ENCODE results near the gene COA5.

- PRO-cap, result no peak
Observed at GRCh38 chr2:97194668-97195123, 81.7 kb downstream of the ANKRD36 start.

GRCh38 chr2:97781843-97782175 lies 68.4 kb downstream of the ZAP70 start:
- PRO-cap, result no peak

DNA sequence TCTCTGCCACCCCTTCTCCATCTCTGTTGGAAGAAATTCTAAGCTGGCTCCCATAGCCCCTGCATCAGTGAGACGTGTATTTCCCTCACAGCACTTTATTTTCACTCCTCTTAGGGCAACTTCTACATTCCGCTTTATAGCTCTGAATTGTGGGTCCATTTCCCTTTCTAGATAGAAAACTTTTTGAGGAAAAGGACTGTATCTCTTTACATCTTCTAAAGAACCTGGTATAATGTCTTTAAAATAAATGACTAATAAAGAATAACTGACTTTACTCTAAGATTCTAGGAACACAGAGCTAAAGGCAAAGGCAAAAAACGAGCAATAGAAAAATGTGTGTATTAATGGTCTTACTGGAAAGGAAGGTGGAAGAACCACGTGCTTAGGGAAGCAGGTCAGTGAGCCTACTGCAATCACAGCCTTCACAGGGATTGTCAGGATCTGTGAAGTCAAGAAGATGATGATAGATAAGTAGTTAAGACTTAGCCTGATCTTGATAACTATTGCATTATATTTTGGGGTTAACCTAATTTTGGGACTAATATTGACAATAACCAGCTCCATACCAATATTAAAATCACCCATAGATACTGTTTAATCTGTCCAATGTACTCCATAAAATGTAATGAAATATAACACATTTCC lies 96.1 kb downstream of the ZAP70 start:
- PRO-cap, result no peak

DNA sequence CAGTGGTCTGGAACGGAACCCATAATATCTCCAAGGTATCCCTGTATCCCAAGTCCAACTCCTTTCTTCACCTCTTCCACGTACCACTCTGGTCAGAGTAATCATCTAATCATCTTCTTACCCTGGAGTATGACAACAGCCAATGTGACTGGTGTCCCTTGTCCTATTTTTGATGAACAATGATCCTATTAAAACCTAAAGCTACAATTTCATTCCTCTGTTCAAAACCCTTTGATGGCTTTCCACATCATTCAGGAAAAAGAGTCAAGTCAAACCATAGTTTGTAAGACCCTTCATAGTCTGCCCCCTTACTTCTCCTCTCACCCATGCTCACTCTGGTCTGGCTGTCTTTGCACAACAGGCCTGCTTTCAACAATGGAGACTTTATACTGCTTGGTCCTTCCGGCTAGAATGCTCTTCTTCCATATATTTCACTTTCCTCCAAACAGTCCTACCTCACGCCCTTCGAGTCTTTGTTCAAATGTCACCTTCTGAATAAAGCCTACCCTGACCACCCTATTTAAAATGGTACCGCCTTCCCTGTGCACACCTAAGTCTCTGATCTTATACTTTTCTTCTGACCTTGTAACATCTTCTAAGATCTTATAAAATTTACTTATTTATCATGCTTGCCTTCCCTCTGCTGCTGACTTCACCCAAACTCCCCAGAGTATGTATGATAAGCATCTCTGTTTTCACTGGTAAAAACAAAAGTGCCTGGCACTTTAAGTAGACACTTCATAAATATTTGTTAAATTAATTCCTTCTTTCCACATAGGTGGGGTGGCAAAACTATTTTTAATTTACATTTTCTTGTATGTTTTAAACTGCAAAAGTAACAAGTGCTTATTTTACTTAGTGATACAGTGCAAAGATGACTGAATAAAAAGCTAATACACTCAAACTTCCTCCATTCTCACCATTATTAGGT lies 141.1 kb downstream of the TMEM131 start:
- PRO-cap, result no peak

DNA sequence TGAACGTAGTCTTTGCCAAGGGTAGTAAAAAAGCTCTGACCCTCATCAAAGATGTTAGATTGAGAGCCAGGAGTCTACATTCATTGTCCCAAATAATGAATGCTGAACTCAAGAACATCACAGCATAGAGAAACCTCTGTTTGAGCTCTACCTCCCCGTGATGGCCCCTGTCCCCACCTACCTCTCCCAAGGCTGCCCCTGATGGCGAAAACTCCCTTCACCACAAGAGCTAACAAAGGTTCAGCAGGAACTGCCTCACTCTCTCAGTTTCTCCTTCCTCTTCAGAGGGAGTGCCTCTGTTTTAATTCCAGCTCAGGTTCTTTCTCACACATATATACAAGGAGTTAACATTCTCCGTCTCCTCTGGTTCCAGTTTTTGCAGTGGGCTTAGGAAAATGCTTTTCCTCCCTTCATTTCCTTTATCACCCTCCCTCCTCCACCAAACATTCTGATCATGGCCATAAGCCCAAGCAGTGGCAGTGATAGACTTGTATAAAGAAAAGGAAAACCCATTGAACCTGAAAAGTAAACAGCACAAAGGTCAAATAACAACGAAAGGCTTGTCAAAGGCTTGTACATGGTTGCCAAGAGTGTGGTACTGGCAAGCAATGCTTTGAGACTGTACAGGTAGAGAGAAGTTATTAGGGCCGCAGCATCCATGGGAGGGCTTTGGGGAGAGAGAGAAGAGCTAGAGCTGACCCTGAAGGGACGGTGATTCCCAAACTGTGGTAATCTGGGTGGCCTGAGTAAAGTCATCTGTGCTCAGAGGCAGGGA lies 2.3 kb upstream of the VWA3B start:
- PRO-cap, result no peak

- PRO-cap, result no peak
Observed at GRCh38 chr2:98162466-98163307, 75.7 kb downstream of the VWA3B start.

GRCh38 chr2:98245117-98245737 lies 101.0 kb upstream of the CNGA3 start:
- PRO-cap, result no peak

DNA sequence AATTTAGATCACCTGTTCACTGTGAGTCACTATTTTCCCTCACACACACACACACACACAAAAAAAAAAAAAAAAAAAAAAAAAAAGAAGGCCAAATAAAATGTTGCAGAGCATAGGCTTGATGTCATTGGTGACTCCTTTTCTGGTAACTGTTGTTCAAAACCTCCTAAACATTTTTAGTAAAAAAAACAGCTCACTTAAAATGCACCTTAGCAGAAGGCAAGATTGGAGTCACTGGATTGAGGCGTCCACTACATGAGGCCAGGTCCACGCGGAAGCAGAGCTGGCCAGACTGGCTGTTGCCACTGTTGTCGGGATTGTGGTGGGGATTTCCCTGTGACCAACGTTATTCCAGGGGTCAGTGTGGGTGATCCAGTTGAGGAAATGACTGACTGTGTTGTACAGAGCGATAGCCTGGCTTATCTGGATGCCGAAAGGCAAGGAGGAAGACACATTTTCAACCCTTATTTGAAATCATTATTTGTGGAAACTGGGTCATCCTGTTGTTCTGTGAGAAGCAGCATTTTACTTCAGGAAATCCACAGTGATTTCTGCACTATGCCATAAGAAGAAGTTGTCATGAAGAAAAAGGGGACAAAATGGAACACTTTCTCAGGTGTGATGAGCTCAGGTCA lies 52.0 kb upstream of the CNGA3 start:
- PRO-cap, result no peak

- PRO-cap, result no peak
Observed at GRCh38 chr2:98308064-98308606, 38.1 kb upstream of the CNGA3 start.

- PRO-cap, result no peak
Observed at GRCh38 chr2:98436628-98437623, 7.7 kb upstream of the INPP4A start.

DNA sequence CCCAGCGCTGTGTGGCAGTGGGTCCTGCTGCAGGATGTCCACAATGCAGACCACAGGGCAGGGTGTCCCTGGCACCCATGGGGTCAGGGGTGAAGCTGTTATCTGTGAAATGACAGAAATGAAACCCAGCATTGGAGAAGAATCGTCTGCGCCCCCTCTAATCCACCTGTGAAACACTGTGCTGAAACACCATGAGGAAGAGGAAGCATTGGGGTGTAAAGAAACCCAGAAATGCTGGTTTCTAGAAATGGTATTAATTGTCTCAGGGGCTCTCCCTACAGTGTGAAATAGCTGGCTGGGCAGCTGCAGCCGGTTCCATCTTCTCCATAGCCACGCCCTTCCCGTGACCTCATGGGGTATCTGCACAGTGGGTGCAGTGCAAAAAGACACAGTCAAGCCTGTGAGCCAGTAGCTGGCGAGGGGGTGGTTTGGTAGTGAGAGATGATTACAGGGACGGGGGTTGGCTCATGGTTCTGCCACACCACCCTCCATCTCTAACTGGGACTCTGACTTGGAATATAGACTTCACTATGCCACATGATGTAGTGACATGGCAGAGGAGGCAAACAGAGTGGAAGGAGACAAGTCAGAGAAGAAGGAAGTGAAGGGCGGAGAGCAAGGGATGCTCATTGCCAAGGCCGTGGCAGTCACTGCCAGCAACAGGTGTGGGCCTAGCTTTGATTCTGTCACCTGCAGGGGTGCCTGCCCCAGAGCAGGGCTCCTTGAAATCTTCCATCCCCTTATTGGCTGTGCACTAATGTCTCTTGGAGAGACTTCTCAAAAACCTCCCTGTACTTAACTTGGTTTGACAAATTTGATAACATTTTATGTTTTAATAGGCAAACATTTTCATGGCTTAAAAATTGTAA lies 16.3 kb downstream of the INPP4A start:
- PRO-cap, result no peak

- PRO-cap, result no peak
Observed at GRCh38 chr2:98505962-98506463, 61.4 kb downstream of the INPP4A start.

DNA sequence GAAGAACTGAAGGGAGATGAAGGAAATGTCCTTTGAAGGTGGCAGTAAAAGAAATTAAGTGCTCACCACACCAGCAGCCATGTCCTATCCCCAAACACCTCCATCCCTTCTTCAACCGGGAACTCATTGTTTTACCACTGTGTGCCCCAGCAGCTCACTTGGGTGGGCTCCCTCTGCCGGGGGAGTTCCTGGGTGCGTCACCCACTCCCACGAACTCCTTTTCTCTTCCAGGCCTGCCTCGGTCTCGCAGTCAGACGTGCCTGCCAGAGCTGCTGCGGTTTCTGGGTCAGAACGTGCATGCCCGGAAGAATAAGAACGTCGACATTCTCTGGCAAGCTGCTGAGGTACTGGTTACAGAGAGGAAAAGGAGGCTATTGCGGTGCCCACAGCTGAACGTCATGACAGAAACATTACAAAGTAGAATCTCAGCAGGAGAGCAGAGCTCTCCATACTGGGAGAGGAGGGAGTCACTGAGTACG lies 35.7 kb downstream of the COA5 start:
- PRO-cap, result no peak

DNA sequence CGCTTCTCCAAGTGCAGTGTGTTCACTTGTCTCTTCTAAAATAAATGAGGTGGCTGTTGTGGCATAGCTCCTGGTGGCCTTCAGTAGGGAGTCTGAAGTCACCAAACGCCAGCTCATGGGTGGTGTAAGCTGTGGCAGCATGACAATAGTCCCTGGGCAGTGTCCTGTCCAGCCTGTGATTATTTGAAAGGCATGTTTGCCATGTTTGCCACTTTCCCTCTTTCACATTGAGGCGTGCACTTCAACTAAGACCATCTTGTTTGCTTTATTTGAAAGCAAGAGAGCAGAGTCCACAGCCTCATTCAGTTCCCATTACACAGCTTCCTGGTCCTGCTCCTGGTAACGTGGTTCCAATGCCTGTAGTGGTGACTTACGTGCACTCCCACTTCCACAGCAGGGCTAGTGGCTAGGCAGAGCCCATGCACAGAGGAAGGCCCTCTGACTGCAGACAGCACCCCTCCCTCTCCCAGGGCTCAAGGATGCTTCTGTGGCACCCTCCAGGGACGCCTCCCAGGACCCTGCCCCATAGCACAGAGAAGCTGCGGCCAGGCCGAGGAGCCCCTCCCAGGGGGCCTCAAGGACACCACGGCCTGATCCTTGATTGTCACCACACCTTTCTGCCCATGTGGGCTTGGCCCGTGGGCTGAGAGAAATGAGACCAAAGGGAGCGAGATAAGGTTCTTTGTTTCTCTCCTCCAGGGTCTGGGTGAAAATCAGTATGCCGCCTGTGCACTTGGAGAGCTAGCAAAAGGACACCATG lies 24.2 kb downstream of the COA5 start:
- PRO-cap, result no peak

- PRO-cap, result bidirectional peak, plus-strand start at chr2:98608626, minus-strand start at chr2:98608326
Observed at GRCh38 chr2:98608005-98608735, at the start of gene COA5. Gene COA5 (minus strand): TSS chr2:98608512.

- PRO-cap, result no peak
Observed at GRCh38 chr2:98634252-98634935, 26.0 kb downstream of the UNC50 start.

- PRO-cap, result no peak
Observed at GRCh38 chr2:98637350-98638214, 29.2 kb downstream of the UNC50 start.

DNA sequence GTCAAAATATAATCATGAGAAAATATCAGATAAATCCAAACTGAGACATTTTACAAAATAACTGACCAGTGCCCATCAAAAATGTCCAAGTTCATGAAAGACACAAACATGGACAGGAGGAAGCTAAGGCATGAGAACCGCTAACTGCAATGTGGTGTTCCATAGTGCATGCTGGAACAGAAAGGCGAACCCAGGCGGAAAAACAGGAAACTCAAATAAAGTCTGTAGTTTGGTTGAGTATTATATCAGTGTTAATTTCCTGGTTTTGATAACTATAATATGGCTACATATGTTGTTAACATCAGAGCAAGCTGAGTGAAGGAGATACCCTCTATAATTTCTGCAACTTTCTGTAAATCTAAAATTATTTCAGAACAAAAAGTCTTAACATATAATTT lies 53.5 kb downstream of the UNC50 start:
- PRO-cap, result no peak

GRCh38 chr2:98683464-98684014 lies 47.4 kb downstream of the MGAT4A start:
- PRO-cap, result no peak

- PRO-cap, result no peak
Observed at GRCh38 chr2:98747769-98748174, 16.8 kb upstream of the MGAT4A start.